LHCN-M2 (cell line): ENCODE data around the genes TOMM40 and MARK4.

- RAMPAGE, long total RNA, result no peak
These were observed 10.5 kb downstream of the NECTIN2 start for GRCh38 chr19:44856596-44857011.

DNA sequence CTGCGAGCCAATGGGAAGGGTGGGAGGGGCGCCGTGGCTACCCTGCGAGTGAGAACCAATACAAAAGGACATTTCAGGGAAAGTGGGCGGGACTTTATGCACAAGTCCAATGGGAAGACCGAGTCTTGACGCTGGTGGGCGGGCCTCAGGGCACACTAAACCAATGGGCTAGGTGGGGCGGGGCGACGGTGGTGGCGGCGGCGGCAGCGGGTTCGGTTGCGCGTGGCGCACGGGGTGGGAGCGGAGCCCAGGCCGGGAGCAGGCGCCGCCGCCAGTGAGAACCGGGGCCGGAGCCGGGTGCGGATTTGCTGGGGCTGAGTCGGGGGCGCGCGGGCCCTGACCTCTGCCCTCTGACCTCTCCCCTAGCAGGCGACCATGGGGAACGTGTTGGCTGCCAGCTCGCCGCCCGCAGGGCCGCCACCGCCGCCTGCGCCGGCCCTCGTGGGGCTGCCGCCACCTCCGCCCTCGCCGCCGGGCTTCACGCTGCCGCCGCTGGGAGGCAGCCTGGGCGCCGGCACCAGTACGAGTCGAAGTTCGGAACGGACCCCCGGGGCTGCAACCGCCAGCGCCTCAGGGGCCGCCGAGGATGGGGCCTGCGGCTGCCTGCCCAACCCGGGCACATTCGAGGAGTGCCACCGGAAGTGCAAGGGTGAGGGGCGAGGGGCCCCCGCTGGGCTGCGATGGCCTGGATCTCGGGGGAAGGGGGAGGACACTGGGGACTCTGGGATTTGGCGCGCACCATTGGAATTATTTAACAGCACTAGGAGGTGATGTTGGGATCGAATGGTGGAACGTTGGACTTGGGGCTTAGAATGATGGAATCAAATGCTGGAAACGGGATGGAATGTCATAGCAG lies at the start of gene TOMM40:
TSS of gene TOMM40 (plus strand) at position 214 of the 856 bp plus-strand sequence.
- RAMPAGE, long total RNA, result no peak

DNA sequence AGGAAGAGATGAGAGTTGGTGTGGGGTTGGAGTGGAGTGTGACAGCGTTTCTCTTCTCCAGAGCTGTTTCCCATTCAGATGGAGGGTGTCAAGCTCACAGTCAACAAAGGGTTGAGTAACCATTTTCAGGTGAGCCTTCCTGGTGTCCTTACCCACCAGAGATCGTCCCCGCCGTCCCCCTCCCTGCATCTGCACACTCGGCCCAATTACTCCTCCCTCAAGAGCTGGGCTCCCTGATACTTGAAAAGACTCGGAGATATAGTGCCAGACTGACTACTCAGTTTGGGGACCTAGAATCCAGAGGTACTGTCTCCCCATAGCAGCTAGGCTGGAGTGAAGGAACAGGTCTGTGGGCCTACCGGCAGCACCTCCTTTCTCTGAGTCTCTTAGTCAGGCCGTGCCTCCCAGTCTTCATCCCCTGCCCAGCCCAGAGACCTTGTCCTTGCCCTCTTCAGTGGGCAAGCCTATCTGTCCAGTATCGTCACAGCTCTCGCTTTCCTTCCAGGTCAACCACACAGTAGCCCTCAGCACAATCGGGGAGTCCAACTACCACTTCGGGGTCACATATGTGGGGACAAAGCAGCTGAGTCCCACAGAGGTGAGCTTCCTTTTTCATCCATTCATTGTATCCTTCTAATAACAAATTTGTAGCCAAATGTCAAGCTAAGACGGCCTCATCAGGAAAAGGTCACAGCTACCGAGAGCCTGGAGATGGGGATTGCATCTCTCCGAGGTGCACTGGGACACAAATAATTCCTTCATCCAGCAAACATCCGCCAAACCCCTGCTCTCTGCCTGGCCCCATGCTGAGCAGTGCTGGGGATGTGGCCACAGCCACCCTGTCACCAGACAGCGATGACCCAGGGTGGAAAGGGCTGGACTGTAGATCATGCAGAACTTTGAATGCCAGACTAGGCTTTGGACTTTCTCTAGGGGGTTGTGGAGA lies 1.6 kb downstream of the TOMM40 start:
- RAMPAGE, long total RNA, result no peak

- RAMPAGE, long total RNA, result no peak
These were observed 1.6 kb upstream of the APOC1 start for GRCh38 chr19:44912713-44913368.

DNA sequence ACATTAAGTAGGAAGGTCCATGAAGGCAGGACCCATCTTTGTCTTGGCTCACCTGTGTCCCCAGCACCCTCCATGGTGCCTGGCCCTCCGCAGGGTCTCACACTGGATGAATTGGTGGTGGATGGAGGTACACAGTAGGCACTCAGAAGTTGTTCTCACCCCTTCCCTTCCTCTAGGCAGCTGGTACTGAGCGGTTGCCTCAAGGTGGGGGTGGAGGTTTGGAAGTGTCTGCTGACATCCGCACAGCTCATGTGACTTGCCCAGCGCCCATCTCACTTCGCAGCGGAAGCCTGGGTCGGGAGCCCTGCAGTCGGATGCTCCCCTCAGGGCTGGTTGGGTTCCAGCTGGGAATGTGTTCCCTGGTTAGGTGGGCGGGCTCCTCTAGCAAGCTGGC lies 10.1 kb downstream of the PPP1R37 start:
- RAMPAGE, long total RNA, result no peak

GRCh38 chr19:45180024-45180837 lies 1.6 kb downstream of the BLOC1S3 start:
- RAMPAGE, long total RNA, result no peak

DNA sequence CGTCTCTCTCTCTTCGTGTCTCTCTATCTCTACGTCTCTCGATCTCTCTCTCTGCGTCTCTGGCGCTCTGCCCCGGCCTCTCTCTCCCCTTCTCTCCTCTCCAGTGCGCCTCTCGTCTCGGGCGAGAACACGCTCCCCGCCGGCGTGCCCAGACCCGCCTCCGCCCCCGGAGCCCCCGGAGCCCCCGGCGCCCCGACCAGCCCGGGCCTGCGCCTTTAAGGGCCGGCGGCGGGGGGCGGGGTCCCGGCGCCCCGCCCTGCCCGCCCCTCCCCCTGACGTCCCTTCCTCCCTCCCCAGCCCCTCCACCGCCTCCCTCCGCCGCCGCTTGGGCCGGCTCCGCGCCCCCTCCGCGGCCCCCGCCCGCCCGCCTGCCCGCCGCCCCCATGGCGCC lies at the start of gene MARK4:
TSS of gene MARK4 (plus strand) at position 286 of the 391 bp plus-strand sequence.
- RAMPAGE, long total RNA, result no peak

DNA sequence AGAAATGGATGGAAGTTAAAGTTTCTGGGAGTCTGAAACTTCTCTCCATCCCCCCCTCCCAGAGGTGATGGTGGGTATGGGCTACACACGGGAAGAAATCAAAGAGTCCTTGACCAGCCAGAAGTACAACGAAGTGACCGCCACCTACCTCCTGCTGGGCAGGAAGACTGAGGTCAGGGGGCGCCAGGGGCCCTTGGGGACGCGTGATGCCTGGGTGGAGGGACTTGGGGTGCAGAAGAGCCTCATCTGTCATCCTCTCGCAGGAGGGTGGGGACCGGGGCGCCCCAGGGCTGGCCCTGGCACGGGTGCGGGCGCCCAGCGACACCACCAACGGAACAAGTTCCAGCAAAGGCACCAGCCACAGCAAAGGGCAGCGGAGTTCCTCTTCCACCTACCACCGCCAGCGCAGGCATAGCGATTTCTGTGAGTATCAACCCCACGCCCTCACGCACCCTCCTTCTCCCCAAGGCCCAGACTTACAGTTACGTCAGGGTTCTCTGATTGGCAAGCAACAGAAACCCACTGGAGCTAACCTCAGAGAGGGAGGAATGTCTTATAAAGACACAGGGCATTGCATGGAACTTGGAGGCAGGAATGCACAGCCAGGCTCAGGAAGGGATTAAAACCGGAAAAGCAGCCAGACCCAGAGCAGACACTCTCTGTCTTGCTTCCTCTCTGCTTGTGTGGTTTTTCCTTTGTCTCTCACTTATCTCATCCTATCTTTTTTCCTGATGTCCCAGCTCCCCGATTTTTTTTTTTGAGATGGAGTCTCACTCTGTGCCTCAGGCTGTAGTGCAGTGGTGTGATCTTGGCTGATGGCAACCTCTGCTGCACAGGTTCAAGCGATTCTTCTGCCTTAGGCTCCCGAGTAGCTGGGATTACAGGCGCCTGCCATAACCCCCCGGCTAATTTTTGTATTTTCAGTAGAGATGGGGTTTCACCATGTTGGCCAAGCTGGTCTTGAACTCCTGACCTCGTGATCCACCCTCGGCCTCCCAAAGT lies 29.5 kb downstream of the MARK4 start:
- RAMPAGE, long total RNA, result no peak

- RAMPAGE, long total RNA, result no peak
These were observed 22.1 kb downstream of the CKM start for GRCh38 chr19:45300342-45301171.

DNA sequence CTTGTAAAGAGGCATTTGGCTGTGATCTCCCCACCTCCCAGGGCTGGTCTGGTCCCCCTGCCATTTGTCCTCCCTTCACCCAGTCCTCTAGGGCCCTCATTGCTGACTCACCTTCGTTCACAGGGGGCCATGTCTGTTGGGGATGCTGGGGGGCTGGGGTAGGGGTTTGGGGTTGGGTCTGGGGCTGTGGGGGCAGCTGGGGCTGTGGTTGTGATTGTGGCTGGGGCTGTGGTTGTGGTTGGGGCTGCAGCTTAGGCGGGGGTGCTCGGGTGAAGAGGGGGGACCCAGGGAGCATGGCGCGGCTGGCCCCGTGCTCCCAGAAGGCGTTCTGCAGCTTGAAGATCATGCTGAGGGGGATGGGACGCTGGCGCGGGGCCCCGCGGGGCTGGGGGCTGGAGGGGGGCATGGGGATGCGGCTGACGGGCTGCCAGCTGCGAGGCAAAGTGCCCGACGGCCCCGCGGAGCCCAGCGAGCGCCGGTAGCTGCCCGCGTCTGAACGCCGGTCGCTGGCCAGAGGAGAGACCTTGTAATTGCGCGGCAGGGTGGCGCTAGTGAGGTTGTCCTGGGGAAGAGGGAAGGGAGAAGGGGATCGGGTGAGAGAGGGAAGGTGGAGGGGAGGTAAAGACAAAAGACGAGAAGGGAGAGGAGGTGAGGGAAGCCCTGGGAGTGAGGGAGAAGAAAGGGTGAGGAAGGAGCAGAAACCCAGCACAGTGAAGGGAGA lies 9.4 kb downstream of the PPP1R13L start:
- RAMPAGE, long total RNA, result no peak

DNA sequence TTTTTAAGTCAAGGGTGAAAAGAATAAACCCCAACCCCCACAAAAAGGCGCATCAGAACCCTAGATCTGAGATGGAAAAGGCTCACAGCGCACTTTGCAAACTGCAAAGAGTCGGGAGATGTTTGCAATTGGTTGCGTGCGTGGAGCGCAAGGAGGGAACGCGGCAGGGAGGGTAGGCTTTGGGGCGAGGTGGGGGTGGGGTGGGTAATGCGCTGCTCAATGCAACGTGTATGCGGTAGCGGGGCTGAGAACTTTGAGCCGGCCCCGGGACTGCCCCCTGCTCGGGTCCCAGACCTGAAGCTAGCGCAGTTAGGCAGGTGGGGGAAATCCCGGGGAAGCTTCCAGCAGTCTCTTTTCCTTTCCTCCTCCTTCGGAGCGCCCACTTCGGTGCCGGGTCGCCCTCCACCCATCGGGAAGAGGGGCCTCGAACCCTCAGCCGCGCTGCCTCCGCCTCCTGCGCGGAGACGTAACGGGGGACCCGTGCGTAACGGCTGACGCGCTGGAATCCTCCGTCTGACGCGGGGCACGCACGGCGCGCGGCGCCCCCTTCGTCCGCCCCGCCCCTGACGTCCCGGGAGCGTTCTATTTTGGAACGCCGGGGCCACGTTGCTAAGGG lies 1.1 kb downstream of the FOSB start:
- RAMPAGE, long total RNA, result no peak

DNA sequence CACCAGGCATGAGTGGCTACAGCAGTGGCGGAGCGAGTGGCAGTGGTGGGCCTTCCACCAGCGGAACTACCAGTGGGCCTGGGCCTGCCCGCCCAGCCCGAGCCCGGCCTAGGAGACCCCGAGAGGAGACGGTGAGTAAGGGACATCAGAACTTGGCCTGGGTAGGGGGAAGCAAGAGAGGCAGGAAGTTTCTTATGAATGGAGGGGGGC lies 2.9 kb downstream of the FOSB start:
- RAMPAGE, long total RNA, result no peak

DNA sequence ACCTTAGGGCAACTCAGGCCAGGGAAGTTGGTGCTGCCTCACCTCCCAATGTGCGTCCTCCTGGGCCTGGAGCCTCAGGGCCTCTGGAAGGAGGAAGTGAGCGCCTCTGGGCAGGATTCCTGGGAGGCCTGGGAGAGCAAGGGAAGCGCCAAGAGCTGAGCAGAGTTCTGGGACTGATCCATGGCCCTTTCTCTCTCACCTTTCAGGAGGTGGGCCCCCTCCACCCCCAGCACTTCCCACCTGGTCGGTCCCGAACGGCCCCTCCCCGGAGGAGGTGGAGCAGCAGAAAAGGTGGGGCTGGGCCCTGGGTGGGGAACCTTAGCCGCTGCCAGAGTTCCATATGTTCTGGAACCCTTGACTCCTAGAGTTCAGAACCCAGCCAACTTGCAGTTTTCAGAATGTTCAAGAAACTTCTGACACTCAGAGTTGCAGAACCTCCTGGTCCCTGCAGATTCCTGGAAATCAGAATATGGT lies 13.9 kb downstream of the VASP start:
- RAMPAGE, long total RNA, result no peak

DNA sequence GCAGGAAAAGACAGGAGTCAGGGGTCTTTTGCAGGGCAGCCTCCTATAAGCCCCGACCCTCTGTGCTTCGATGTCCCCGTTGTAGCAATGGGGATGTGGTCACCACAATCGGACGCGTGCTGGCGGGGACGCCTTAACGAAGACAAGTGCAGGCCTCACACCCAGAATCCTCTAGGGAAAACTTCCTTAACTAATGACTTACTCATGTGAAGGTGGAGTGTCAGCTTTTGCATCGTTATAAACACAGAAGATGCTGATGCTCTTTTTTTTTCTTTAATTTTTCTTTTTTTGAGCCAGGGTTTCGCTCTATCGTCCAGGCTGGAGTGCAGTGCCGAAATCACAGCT lies 22.2 kb downstream of the VASP start:
- RAMPAGE, long total RNA, result no peak

DNA sequence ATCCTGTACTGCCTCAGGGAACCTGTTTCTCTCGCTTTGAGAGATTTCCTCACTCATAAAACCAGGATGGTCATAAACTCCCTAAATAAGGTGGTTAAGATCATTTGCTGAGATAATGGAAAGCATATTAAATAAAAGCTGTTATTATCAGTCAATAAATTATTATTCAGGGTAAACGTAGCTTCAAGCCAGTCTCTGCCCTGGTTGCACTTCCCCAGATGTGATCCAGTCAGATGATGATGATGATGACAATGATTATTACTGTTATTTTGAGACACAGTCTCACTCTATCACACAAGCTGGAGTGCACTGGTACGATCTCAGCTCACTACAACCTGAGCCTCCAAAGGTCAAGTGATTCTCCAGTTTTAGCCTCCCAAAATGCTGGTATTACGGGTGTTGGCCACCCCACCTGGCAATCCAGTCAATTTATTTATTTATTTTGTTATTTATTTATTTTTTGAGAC lies 16.8 kb downstream of the OPA3 start:
- RAMPAGE, long total RNA, result no peak

GRCh38 chr19:45609319-45609814 lies 7.4 kb upstream of the GPR4 start:
- RAMPAGE, long total RNA, result no peak

- RAMPAGE, long total RNA, result no peak
These were observed 6.8 kb upstream of the EML2 start for GRCh38 chr19:45645906-45646461.

GRCh38 chr19:45668545-45668798 lies 451 bp downstream of the GIPR start:
- RAMPAGE, long total RNA, result no peak

DNA sequence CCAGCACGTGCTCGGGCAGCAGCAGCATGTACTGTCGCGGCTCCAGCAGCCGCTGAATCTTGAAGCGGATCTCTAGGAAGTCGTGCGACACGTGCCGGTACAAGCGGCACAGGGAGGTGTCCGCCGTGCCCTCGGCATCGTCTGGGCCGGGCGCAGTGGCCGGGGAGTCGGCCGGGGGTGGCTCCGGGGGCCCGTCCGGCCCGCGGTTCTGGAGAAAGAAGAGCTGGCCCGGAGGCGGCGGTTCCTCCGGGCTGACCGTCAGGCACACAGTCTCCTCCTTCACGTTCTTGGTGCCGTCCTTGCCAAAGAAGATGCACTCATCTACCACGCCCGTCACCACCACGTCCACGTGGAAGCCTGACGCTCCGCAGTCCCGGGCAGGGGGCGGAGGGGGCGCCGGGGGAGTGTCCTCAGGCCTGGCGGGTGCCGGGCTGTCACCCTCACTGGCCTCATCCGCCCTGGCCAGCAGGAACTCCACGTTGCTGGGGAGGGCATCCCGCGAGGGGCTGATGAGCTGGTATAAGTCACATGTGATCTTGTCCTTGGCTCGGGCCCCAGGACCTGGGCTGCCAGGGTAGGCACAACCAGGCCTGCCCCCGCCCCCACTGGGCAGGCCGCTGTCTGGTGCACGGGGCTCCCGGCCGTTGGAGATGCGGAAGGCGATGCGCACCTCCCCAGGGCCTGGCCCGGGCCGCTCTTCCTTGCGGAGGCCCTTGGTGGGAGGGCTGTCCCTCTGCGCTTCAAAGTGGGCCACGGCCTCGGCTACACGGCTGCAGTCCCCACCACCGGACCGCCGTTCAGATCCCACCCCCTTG lies 18.4 kb downstream of the FBXO46 start:
- RAMPAGE, long total RNA, result no peak

DNA sequence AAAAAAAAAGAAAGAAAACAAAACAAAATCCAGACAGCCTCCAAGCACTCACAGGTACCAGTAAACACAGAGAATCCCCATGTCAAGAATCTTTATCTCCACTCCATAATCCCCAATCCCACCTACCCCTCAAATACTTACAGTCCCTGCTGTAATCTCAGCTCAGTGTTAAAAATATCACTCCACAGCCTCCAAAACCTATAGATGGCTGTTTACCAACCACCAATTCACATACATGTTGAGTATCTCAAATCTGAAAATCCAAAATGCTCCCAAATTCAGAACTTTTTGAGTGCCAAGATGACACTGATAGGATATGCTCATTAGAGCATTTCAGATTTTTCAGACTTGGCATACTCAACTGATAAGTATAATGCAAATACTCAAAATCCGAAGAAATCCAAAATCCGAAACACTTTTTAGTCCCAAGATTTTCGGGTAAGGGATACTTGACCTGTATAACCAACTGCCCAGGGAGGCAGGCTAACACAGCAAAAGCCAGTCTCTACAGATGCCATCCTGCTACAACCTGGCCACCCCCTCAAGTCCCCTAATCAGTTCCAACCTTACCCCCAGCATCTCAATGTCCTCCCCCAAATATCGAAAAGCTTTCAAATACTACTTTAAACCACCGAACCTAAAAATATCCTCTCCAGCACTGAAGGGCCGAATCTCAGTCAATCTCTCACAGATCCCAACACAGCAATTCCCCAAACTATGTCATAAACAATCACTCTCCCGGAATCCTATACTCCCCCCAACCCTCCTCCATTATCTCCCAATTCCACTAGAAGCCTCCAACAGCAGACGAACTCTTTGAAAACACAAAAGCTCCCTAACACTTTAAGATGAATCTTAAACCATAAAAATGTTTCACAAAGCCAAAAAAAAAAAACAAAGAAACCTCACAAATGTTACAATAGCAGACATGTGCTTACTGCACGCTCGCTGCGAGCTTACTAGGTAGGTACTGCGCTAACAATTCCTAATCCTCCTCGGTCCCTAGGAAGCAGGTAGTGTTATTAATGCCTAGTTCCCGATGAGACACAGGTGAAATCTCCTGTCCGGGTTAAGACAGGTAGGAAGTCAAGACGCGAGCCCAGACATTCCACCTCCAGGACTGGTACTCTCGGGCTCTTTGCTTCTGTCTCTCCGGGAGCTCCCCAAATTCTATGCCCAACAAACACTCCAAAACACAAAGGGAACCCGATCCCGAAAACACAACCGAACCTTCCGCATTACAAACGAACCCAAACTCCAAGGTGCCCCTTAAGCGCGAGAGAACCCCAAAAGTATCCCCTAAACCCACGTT lies 14.4 kb downstream of the FBXO46 start:
- RAMPAGE, long total RNA, result no peak